ENCODE data around the gene C4orf19.

DNA sequence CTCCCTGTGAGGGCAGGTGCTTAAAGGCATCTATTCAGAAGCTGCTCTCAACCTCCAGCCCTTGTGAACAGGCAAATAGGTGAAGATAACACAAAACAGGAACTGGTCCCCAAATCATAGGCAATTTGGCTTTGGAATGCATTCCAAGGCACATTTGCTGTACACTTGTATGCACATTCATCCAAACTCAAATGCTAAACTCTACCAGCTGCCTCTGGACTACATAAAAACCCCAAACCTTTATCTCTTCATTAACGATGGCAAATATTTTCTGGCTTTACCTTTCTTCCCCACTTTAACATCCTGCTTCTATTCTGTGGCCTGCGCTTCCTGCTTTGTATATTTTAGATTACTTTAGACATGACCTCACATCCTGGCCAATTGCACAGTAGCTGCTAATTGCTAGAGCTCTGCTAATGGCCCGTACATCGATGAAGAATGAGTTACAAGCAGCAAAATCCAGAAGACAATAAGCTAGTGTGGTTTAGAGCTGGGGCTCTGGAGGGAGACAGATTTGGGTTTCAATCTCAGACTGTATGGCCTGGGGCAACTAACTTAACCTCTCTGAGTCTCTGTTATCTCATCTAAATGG, 3.2 kb downstream of the SEL1L3 start:
- RRBS, result no CpG with 5 or more reads among the region's 4 CpGs

GRCh38 chr4:25928904-25929496, 15.0 kb downstream of the SMIM20 start:
- RRBS, result no CpG with 5 or more reads among the region's 5 CpGs

- RRBS, result 17% methylated on average over 3 of the region's 15 CpGs
These were observed 56.3 kb downstream of the SMIM20 start for GRCh38 chr4:25970113-25970849.

DNA sequence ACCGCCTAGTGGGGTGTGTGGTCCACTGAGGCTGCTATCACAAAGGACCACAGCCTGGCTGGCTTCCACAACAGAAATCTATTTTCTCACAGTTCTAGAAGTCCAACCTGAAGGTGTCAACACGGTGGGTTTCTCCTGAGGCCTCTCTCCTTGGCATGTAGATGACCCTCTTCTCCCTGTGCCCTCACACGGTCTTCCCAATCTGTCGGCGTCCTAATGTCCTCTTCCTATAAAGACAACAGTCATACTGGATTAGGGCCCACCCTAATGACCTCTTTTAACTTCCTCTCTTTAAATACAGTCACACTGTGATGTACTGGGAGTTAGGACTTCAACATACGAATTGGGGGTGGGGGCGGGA, 70.2 kb downstream of the SMIM20 start:
- RRBS, result no CpG with 5 or more reads among the region's 7 CpGs

- RRBS, result no CpG with 5 or more reads among the region's 11 CpGs
These were observed 106.2 kb downstream of the SMIM20 start for GRCh38 chr4:26020097-26020716.

GRCh38 chr4:26088494-26089097, 174.6 kb downstream of the SMIM20 start:
- RRBS, result no CpG with 5 or more reads among the region's 1 CpG

- RRBS, result no CpG with 5 or more reads among the region's 2 CpGs
These were observed 175.8 kb upstream of the RBPJ start for GRCh38 chr4:26144953-26145472.

DNA sequence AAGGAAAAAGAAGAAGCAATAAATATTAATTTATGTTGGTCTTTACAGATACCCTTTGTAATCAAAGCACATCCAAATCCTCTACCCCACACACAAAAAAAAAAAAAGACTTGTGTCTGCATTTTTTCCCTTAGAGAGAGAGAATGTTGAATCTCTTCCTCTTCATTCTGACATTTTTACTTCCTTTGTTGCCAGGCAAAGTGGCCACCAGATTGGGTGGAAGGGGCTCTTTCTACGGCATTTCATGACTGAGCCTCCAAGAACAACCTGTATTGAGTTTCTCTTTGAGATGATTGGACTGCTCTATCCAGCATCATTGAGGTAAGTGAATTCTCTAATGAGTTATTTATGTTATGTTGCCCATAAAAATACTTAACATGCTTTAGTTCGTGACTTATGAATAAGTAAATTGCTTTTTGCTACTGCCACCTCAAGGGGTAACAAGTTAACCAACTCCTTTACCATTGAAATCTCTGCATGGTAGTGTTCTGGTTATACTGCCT, 157.5 kb upstream of the RBPJ start:
- RRBS, result no CpG with 5 or more reads among the region's 2 CpGs

DNA sequence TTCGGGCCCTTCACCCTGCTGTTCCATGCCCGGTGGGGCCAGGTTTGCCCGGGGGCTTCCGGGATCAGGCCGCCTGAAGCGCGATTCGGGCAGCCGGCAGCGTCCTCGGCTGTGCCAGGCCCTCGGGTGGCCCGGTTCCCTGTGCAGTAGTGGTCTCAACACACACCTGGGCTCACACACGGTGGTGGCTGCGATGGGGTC, 1.0 kb upstream of the RBPJ start:
- RRBS, result 3% methylated on average over 5 of the region's 15 CpGs

- RRBS, result no CpG with 5 or more reads among the region's 6 CpGs
These were observed 20.9 kb downstream of the RBPJ start for GRCh38 chr4:26341567-26342180.

DNA sequence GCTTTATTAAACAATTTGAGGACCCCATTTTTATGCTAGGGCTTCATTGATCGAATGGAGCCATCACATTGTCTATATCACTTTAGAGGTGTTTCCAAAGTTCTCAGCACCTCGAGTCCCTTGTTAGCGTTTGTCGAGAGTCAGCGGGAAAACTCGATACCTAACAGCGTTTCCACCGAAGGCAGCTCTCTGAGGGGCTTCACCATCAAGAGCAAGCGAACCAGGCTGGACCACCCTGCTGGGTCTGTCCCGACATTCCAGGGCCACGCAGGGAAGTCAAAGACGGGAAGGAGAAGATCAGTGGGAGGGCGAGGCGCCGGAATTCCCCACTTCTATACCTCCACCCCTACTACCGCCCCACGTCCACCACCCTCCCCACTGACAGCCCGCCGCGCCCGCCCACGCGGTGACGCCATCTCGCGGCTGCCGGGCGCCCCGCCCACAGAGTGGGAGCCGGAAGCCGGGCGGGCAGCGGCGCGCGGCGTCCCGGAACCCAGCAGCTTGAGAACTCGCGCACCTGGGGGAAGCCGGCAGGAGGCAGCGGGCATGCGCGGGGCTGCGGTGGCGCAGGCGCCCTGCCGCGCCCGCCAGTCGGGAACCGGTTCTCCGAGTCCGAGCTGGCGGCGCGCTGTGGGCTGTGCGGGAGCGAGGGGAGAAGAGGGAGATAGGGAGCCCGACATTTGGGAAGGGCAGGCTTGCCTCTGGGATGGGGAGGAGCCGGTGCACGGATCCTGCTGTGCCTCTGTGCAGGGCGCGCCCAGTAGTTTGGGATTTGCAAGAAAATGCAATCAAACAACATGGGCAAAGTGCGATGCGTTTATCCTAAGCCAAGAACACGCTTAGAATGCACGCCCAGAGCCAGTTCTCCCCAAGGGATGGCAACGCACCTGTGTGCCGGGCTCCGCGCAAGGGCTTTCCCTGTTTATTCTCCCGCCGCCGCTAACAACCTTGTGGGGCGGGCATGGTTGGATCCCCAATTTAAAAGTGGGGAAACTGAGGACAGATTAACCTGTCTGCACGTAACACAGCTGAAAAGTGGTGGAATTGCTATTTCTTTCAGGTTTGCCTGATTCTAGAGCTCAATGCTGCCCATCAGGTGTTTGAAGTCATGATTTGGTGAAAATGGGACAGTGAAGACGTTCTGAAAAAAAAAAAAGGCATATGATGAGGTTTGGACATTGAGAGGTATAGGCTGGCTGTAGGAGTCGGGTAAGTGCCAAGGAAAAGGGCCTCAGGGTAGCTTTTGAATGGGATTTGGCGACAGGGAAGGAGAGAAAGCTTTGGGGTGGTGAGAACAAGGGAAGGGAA, 3.0 kb upstream of the STIM2 start:
- RRBS, result 1% methylated on average over 26 of the region's 80 CpGs

GRCh38 chr4:27008523-27009202, 148.0 kb downstream of the STIM2 start:
- RRBS, result no CpG with 5 or more reads among the region's 5 CpGs

DNA sequence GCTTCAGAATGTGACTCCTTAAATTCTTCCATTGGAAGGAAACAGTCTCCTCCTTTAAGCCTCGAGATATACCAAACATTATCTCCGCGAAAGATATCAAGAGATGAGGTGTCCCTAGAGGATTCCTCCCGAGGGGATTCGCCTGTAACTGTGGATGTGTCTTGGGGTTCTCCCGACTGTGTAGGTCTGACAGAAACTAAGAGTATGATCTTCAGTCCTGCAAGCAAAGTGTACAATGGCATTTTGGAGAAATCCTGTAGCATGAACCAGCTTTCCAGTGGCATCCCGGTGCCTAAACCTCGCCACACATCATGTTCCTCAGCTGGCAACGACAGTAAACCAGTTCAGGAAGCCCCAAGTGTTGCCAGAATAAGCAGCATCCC, 161.9 kb downstream of the STIM2 start:
- RRBS, result no CpG with 5 or more reads among the region's 9 CpGs

DNA sequence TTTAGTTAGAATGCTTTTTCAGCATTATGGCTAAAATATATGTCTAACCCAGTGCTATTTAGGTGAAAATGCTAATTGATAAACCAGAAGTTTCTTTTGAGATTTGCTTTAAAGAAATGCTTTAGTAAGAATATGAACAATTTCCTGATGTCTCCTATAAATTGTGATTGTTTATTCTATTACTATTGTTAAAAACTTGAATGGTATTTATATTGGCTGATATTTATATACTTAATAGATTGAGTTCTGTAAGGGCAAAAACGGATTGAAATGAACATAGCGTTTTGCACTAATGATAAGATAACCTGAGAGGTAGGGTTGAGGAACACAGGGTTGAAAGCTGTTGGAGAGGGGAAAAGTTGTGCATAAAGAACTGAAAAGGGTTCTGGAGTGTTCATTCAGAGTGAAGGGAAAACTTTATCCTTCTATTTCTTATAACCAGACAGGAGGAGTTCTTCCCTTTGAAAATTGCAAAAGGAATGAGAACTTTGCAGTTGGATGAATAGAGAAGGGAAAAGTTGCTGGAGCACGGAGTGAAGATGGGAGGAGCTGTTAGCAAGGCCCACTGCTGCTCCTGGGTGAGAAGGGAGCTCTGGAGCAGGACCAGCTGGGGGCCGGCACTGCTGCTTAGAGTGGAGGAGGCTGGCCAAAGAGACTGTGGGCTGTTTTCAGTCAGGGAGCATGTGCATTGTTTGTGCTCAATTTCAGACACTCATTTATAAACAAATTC, 163.9 kb downstream of the STIM2 start:
- RRBS, result no CpG with 5 or more reads among the region's 4 CpGs

- RRBS, result 93% methylated on average over 1 of the region's 16 CpGs
These were observed 1.1 kb downstream of the PCDH7 start for GRCh38 chr4:30721353-30721534.

- RRBS, result no CpG with 5 or more reads among the region's 4 CpGs
These were observed 184.3 kb downstream of the PCDH7 start for GRCh38 chr4:30904339-30904965.

GRCh38 chr4:31248794-31248993, 528.5 kb downstream of the PCDH7 start:
- RRBS, result no CpG with 5 or more reads among the region's 3 CpGs

GRCh38 chr4:36130345-36130982, 113.8 kb downstream of the ARAP2 start:
- RRBS, result no CpG with 5 or more reads among the region's 4 CpGs

DNA sequence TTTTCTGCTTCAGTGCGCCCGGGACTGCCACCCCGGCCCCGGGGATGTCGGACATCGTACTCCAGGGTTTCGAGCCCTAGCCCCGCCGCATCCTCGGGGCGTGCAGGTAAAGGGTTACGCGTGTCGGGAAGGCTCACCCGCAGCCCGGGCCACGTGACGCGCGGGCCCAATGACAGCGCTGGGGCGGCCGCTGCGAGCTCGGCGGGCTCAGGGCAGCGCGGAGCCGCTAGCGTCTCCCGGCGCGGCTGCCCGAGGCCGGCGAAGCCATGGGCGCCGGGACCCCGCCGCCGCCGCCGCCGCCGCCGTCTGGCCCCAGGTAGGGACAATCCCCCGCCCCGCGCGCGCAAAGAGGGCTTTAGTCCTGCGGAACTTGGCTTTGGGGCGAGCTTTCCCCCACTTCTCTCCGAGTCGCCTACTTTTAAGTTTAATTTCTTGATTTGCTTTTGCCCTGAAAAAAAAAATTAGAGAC, at the start of gene C4orf19:
C4orf19 (plus strand) TSS at position 201 of the 469 bp plus-strand sequence.
- RRBS, result under 1% methylated on average over 21 of the region's 55 CpGs

DNA sequence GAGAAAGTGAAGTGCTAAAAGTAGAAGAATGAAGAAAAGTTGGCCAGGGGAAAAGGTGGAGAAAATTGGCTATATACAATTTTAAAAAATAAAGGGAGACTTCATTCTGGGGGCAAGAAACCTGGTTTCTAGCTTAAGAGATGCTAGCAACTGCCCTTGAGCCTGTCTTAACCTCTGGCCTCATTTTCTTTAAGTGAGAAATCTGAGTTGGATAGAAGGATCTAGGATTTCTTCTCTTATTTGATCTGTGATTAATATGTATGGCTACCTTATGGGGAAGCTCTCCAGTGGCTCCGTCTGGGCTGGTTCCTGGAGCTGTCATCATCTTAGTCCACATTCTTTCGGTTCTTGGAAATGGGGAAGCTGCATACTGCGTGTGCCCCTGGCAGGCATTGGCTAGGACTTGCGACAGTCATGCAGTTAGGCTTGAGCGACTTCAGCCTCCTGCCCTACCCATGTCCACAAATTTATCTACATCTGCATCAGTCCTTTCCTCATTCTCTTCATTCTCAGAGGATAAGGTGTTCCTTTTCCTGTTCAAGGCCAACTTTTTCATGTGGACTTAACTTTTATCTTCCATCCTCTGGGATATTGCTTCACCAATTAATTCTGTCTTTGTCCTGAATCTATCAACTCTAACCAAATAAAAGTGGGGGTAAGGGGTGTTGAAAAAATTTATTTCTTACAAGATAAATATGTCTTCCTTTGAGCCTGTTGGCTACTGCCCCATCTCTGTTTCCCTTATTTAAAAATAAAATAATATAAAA, 18.2 kb downstream of the C4orf19 start:
- RRBS, result no CpG with 5 or more reads among the region's 5 CpGs

Data from T47D (cell line).